ENCODE data around the gene CDK5RAP2.

DNA sequence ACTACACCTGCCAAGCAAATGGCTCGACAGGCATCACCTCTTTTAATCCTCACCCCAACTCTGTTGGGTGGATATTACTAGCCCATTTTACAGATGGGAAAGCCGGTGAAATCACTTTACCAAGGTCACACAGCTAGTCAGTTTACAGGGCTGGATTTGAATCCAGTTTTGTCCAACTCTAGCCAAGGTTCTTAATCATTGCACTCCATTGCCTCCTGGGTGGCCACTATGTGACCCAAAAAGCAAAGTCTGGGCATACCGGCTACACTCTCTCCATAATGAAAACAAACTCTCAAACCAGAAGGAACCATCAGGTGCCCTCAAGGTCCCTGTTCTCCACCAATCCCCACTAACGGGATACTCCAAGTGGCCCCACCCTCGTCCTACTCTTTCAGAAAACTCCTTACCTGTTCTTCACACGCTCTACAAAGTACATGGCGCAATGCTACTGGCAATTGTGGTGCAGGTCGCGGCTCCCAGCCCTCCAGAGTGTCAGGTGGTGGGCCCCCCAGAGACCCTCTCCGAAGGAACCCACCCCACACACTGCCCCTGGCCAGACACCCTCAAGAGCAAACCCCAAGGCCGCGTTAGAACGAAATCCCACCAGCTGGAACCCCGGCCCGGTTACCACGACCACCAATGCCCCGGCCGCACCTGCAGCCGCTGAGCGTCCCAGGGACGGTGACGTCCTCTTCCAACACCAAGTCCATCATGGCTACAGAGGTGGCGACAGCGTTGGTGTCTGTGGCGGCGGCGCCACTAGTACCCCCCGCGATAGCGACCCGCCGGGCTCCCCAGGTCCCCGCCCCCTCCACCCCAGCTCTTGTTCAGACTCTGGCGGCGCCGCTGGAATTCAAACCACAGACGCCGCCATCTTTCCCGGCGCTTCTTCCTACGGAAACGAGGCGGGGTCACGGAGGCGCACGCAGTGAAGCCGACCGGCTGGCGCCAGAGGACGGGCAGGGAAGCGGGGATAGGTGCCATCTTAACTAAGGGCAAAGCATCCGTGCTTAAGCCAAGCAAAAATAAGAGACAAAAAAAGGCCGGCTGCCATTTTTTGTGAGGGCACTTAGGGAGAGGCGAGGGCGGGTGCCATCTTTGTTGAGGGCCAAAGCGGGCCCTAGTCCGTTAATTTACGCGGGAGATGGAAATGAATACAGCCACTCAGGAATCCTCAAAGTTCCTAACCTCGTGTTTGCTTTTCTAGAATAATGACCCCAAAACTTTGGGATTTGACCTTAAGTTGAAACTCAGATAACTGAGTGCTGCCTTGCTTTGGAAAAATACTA, at the start of gene CDK5RAP2:
CDK5RAP2 (minus strand) TSS at position 902 of the 1,289 bp plus-strand sequence.
- PRO-cap: bidirectional peak, plus-strand start at position 1,131 of the sequence, minus-strand start at position 891 of the sequence

- PRO-cap: no peak
Measured at GRCh38 chr9:120604306-120605030, 24.5 kb upstream of the CDK5RAP2 start.

GRCh38 chr9:120646238-120647551, 66.7 kb upstream of the CDK5RAP2 start:
- PRO-cap: no peak

GRCh38 chr9:120711728-120712107, 2.6 kb downstream of the MEGF9 start:
- PRO-cap: no peak

GRCh38 chr9:120735066-120735385, 20.8 kb upstream of the MEGF9 start:
- PRO-cap: no peak

DNA sequence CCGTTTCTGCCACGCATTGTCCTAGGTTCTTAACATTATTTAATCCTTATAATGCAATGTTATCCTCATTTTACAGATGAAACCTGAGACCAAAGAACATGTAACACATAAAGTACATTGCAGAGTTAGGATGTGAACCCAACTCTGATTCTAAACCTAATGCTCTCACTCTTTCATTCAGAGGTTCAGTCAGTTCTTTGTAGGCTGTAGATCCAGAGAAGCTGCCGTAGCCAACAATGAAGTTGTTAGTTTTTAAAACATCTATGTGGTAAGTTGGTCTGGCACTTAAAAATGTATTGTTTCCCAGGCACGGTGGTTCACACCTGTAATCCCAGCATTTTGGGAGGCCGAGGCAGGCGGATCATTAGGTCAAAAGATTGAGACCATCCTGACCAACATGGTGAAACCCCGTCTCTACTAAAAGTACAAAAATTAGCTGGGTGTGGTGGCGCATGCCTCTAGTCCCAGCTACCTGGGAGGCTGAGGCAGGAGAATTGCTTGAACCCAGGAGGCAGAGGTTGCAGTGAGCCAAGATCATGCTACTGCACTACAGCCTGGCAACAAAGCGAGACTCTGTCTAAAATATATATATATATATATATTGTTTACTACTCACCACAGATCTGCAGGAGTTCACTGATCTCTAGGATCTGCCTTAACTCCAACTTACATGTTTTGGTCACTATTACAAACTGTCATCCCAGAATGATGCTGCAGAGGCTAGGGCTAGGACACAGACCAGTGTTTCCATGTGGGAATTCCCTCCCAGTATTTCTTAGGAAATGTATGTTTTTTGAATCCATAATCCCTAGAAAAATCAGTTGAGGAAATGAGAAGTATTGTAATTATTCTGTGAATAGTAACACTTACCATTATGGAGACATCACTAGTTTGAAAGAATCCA, 10.8 kb upstream of the PSMD5 start:
- PRO-cap: no peak

GRCh38 chr9:120923719-120924220, 2.8 kb downstream of the TRAF1 start:
- PRO-cap: no peak

DNA sequence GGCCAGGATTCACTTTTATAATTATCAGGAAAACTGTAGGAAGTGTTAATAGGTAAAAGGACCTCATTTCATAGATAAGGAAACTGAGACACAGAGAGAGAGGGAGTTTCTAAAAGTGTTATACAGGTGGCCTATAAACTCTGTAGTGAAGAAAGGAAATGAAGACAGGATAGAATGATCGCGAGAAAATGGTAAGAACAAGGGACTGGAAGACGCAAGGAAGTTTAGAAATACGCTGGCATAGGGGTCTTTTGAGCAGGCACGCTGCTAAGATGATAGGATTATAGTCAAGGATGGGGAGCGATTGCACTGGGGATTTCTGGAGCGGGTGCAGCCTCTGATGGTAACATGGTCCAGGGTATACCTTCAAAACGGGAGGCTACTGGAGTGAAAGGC, 947 bp upstream of the CNTRL start:
- PRO-cap: no peak

GRCh38 chr9:121140358-121140894, 61.2 kb downstream of the RAB14 start:
- PRO-cap: no peak

DNA sequence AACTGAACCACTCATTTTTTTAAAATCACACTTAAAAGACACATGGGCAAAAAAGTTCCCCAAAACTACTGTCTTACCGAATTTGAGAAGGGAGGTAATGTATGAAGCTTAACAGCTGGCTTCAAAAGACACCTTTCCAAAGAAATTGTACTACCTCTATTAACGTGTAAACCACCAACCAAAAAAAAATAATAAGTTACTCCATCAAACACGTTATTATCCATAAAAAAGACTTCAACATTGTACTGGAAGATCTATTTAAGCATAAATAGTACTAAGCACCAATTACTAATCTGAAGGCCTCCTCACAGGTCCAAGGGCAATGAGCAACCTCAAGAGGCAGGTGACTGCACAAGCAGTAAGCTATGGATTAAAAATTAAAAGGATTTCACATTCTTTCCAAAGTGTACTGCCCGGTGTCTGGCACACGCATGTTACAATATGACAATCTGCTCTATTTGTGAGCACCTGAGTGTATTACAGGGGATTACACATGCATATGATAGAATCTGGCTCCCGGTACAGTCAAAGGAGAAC, 23.1 kb downstream of the RAB14 start:
- PRO-cap: no peak

DNA sequence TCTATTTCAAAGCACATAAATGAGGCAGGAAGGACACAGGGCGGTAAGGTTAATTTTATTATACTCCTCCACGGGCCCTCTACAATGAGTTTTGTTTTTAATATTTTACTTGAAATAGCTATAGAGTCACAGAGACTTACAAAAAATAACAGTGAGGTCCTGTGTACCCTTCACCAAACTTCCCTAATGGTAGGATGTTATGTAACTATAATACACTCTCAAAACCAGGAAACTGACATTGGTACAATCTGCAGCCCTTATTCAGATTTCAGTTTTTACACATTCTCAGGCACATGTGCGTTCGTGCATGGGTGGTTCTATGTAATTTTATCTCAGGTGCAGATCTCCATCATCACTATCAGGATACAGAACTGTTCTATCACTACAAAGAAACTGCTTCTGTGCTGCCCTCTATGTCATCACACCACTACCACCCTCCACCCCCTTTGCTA, 16.5 kb downstream of the RAB14 start:
- PRO-cap: no peak

GRCh38 chr9:121309521-121310226, 41.7 kb downstream of the GSN start:
- PRO-cap: no peak

DNA sequence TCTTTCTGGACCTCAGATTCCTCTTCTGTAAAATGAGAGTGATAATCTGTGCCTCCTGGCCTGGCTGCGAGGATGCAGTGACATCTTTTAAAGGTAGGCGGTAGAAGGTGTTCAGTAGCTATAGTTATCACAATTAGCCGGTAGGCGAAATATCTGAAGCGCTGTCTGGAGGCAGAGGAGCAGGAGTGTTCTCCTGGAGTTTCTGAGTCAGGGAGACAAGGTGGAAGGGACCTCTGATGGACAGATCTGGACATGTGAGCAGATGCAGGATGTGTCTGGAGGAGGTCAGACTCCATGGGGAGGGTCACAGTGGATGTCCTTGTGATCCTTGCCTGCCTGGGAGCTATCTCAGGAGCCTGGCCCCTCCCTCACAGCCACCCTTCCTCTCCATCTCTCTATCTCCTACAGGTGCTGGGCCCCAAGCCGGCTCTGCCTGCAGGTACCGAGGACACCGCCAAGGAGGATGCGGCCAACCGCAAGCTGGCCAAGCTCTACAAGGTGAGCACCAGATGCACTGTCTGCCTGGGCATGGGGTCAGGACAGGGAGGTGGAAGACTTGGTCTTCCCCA, 45.6 kb downstream of the GSN start:
- PRO-cap: no peak

GRCh38 chr9:121362552-121363531, 7.2 kb downstream of the STOM start:
- PRO-cap: bidirectional peak, plus-strand start at chr9:121363104, minus-strand start at chr9:121362911

DNA sequence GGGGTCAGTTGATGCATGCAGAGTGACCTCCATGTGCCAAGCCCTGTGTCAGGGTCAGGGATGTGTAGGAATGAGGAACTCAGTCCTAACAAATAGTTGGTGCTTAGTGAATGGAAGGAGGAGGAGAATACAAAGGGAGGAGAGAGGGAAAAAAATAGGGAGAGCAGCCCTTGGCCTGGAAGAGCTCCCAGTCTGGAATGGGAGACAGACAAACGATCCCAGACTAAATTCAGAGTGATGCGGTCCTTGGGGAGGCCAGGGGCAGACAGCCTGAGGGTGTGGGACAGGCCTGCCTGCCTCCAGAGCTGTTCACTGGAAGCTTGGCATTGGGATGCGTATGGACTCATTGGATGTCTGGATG, 68.7 kb upstream of the GGTA1 start:
- PRO-cap: bidirectional peak, plus-strand start at position 232 of the sequence, minus-strand start at position 199 of the sequence

GRCh38 chr9:121607611-121608645, 43.5 kb upstream of the DAB2IP start:
- PRO-cap: bidirectional peak, plus-strand start at chr9:121608148, minus-strand start at chr9:121607938

DNA sequence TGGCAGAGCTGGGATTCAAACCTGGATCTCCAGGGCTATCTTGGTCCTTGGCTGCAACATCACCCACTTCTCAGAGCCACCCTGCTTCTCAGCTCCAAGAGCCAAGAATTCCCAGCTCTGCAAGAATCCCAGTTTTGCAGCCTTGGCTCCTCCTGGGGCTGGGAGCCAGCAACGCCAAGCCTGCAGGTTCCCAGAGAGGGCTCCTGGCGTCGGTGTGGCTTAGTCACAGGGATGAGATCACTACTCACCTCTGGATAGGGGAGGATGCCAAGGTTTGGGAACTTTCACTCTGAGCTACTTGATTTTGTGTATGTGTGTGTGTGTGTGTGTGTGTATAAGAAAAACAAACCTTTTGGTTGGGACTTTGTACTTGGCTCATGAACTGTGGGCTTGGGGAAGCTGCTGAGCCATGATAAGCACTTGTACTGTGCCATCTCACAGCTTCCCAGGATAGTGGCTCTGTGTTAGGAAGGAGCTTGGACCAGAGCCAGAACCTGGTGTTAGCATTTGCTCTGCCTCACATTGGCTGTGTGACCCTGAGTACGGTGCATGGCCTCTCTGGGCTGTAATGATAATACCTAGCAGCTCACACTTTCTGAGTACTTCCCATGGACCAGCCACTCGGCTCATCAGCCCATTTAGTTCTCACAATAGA, 41.6 kb upstream of the DAB2IP start:
- PRO-cap: no peak

GRCh38 chr9:121646069-121646880, 5.2 kb upstream of the DAB2IP start:
- PRO-cap: bidirectional peak, plus-strand start at chr9:121646690, minus-strand start at chr9:121646361

GRCh38 chr9:121718974-121719659, 67.7 kb downstream of the DAB2IP start:
- PRO-cap: no peak

DNA sequence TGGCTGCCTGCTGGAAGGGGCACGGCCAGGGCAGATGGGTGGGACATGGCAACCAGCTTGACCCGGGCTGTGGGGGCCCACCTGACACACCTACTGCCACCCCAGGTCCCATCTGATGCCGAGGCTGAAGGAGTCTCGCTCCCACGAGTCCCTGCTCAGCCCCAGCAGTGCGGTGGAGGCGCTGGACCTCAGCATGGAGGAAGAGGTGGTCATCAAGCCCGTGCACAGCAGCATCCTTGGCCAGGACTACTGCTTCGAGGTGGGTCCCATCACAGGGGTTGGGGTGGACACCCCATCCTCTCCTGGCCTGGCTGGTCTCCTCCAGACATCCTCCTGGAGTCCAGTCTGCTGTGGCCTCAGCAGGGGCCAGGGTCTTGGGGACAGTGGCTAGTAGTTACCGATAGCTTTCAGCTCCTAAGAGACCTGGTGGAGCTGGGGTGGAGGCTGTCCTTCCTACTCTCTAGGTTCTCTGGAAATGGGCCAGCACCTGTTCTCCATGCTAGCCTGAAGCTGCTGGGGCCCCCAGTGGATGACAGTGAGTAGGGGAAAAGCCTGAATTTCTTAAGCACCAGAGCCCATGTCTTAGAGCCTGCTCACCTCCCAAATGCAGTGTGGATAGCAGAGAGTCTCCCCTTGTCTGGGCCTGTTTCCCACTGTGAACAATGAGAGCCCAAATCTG, 105.6 kb downstream of the DAB2IP start:
- PRO-cap: no peak

All from cardiac septum (tissue), 1 donor.